ENCODE data around the gene SLC44A1.

DNA sequence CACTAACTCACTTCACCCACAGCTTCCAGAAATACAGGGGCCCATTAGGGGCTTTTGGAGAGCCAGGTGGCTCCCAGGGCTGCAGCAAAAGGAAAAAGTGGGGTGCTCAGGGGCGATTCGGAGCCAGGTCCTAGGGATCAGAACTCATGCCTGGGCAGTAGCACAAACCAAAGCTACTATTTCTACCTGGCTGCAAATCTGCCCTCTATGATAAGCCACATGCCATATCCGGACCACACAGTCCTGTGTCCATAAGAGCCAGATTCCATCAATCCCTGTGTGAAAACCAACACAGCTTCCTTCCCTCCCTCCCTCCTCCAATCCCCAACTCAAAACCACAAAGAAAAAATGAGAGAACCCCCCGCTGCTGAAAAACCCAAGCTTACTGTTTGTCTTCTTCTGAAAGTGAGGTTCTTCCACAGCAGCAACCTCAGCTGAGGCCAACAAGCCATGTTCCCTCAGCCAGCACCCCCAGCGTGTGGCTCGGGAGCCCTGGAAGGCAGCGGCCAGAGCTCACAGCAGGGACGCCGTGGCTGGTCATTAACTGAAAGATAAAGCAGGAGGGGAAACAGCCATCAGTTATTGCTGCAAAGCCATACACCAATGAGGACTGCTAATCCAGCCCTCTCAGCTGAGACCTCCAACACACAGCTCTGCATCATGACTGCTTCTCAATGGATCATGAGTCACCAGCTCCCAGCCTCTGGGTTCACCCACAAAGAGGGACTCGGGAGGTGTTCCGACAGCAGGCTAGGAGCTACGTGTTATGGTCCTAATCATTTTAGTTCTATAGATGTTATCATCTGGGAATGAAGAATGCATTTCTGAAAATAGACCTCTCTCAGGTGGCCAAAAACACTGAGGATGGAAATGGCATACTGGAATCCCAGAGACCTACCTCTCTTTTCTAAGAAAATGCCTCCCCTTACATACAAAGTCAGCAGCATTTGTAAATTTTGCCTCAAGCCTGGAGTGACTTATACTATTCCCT is 24.4 kb downstream of the ABCA1 start:
- CAGE, long polyA plus RNA, result no peak
- RRBS, result no CpG with 5 or more reads among the region's 12 CpGs

DNA sequence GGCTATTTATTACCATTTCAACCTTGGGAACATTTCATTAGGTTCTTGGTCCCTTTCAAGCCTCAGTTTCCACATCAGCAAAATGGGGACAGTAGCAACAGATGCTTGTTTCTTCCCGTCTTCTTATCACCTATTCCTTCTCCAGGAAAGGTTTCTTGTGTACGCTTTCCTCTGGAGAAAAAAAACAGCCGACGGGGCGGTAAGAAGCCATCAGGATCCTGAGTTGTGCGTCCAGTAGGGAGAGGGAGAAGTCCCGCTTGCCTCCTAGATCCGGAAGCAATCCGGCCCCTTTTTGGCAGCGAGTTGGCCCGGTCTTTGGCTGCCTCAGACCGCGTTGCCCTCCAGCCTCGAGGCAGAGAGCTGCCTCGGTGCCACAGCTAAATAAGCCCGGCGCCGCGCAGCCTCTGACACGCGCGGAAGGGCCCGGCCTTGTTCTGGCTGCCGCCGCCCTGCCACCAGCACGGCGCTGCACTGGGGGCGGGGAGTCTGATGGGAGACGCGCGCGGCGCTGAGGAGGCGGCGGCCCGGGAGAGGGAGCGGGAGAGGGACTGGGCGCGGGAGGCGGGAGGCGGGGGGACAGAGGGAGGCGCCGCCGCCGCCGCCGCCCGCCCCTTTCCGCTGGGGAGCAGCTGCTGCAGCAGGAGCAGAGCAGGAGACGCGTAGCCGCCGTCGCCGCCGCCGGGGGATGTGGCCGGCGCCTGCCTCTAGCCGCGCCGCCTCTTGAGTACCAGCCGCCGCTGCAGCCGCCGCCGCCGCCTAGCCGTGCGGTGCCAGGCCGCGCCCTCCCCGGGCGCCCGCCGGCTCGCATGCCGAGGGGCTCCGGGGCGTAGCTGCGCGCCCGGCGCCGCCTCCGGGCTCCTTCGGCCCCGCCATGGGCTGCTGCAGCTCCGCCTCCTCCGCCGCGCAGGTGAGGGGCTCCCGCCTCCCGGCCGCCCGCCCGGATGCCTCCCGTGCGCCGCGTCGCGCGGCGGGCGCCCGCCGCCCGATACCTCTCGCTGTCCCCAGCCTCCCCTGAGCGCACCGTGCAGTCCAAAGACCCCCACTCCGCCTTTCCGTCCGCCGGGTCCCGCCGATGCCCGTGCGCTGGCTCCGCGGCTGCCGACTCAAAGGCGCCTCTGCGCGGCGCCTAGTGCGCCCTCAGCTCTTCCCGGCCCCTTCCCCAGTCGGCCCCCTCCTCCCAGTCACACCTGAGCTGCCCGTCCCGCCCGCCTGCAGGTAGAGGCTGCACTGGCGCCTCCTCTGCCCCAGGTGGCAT is at the start of gene SLC44A1:
Gene SLC44A1, plus strand, starts transcription at position 654 of the 1,255 bp plus-strand sequence.
- CAGE, long polyA plus RNA, result no peak
- RRBS, result 1% methylated on average over 53 of the region's 134 CpGs

DNA sequence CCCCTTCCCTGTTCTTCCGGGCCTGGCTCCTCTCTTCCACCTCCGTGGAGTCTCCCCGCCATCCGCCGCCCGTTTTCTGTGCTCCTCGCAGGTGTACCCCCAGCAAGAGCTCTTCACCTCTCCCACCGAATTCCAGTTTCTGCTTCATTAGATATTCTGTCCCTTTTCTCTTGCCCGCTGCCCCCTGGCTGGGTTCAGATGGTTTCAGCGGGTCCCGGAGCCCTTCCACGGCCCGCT is 720 bp downstream of the SLC44A1 start:
- CAGE, long polyA plus RNA, result no peak
- RRBS, result under 1% methylated on average over 3 of the region's 13 CpGs

DNA sequence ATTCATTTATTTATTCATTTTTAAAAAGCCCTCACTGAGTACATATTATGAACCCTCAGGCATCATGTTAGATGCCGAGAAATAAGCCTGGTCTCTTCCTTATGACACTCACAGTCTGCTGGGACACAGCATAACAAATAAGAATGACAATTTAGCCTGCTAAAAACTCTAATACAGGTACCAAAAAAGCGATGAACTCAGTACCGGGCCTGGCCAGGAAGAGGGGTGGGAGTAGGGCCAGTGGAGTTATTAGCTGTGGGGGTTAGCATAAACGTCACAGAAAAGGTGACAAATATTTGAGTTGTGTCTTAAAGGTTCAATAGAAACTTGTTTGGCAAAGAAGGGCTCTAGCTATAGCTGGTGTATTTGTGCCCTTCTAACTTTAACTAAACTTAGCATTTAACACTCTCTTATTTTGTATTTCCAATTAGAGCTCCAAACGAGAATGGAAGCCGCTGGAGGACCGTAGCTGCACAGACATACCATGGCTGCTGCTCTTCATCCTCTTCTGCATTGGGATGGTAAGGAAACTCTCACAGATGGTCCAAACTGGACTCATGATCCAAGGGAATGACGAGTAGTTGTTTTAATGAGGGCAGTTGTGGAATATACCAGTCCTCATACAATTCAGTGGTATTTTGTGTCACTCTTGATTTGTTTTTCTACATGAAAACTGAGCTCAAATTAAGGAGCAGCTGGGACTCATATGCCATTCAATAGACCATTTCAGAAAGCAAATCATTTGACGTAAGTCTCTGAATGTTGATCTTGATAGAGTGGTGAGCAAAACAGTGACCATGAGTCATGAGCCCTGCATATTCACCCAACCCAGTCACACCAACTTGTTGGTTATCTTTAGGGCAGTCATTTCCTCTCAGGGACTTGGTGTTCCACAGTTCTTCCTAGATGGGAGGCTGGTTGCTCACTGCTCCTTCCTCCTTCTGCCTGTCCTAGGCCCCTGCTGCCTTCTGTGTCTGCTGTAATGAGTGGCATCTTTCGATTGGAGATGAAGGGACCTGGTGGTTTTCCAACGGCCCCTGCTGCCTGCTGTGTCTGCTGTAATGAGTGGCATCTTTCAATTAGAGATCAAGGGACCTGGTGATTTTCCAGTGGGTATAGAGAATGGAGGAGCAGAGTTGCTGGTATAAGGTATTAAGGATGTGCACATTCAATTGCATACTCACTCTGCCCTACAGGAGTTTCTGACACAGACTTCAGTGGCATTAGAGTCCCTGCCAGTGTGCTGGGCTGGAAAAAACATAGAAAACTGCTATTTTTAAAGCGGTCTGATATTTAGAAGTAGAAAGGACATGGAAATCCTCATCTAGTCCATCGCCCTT is 54.8 kb downstream of the SLC44A1 start:
- CAGE, long polyA plus RNA, result no peak
- RRBS, result no CpG with 5 or more reads among the region's 13 CpGs

GRCh38 chr9:105302539-105303082 is 58.2 kb downstream of the SLC44A1 start:
- CAGE, long polyA plus RNA, result no peak
- RRBS, result no CpG with 5 or more reads among the region's 5 CpGs

DNA sequence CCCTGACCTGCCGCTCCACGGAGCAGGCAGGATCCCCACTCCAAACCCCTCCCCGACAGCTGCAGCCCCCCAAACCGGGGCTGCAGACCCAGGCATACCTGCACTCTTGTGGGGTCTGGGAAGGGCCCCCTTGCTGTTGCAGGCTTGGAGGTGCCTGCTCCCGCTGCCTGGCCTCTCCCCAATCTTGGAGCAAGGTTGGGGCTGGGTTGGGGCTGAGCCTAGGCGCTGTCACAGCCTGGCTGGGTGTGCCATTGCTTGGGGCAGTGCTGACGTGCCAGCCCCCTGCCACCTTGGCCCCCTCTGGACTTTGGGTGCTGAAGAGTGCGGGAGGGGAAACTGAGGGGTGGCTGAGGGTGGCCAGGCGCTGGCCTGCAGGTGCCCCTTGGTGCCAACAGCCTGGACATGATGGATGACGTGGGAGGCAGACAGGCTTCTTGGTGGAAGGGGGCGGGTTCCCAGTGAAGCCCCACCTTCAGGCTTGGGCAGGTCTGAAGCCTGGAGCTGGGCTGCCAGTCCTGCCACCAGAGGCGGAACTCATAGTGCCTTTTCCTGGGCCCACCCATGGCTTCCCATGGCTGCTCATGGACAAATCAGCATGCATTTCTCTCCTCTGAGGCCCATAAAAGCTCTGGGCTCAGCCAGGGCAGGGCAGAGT is 19.0 kb downstream of the TMEM38B start:
- CAGE, long polyA plus RNA, result no peak
- RRBS, result no CpG with 5 or more reads among the region's 12 CpGs

- CAGE, long polyA plus RNA, result no peak
- RRBS, result no CpG with 5 or more reads among the region's 5 CpGs
Measured at GRCh38 chr9:105930037-105930778, 235.9 kb downstream of the TMEM38B start.

- CAGE, long polyA plus RNA, result no peak
- RRBS, result no CpG with 5 or more reads among the region's 11 CpGs
Measured at GRCh38 chr9:106755563-106756383, 107.2 kb upstream of the ZNF462 start.

GRCh38 chr9:106797250-106797698 is 65.7 kb upstream of the ZNF462 start:
- CAGE, long polyA plus RNA, result no peak
- RRBS, result no CpG with 5 or more reads among the region's 2 CpGs

GRCh38 chr9:106829363-106829680 is 33.6 kb upstream of the ZNF462 start:
- CAGE, long polyA plus RNA, result no peak
- RRBS, result no CpG with 5 or more reads among the region's 2 CpGs

DNA sequence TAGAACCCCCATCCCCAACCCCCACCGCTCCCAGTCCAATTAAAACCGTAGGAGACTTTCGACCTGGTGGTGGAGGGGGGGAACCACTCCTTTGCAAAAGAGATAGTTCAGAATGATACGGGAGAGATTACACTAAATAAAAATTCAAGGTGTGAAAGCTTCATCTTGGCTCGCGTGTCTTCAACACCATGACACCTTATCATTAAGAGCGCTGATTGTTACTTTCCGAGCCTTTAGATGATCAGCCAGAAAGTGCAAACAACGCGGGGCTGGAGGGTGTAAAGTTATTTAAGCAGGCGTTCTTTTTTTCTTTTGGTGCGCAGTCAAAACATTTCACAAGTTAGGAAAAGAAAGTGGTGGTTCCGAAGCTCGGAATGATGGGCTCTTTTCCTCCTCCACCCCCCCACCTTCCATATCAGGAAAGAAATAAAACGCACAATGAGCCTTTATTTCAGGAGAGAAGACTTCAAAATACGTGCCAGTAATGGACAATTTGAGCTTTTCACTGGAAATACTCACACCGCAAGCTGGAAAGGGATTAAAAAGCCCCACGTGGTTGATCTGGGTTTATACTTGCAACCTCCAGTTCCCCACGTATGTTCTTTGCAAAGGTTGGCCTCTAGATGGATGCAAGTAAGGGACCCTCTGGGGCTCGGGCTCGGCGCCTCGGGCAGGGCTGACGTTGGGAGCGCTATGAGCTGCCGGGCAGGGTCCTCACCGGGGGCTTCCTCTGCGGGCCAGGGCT is 1.1 kb upstream of the ZNF462 start:
- CAGE, long polyA plus RNA, result no peak
- RRBS, result no CpG with 5 or more reads among the region's 28 CpGs

- CAGE, long polyA plus RNA, result no peak
- RRBS, result no CpG with 5 or more reads among the region's 3 CpGs
Measured at GRCh38 chr9:107172604-107173097, 110.4 kb upstream of the RAD23B start.

DNA sequence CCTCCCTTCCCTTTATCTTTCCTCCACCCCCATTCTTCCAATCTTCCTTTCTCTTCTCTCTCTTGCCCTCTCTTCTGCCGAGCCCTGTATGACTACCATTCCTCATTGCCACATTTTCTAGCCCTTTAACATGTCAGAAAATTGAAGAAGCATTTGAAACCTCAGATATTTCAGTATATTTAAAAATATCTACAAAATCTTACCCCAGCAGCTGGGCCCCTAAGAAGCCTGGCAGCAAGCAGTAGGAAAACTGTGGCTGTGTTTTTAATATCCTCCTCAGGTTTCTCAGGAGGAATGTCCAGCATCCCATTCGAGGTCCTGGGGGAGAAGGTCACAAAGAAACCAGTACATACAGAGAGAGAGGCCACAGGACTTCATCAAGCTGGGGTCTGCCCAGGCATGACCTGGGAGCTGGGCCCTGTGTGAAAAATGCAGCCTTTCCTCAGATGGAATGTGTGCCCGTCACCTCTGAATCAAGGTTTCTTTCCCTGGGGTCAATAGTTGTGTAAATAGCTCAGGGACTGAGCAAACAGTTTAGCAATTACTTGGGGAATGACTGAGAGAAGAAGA is 34.1 kb upstream of the RAD23B start:
- CAGE, long polyA plus RNA, result no peak
- RRBS, result no CpG with 5 or more reads among the region's 3 CpGs

GRCh38 chr9:107269623-107270118 is 13.4 kb upstream of the RAD23B start:
- CAGE, long polyA plus RNA, result no peak
- RRBS, result no CpG with 5 or more reads among the region's 4 CpGs

- CAGE, long polyA plus RNA, result no peak
- RRBS, result no CpG with 5 or more reads among the region's 1 CpG
Measured at GRCh38 chr9:107329700-107329984, 46.6 kb downstream of the RAD23B start.

DNA sequence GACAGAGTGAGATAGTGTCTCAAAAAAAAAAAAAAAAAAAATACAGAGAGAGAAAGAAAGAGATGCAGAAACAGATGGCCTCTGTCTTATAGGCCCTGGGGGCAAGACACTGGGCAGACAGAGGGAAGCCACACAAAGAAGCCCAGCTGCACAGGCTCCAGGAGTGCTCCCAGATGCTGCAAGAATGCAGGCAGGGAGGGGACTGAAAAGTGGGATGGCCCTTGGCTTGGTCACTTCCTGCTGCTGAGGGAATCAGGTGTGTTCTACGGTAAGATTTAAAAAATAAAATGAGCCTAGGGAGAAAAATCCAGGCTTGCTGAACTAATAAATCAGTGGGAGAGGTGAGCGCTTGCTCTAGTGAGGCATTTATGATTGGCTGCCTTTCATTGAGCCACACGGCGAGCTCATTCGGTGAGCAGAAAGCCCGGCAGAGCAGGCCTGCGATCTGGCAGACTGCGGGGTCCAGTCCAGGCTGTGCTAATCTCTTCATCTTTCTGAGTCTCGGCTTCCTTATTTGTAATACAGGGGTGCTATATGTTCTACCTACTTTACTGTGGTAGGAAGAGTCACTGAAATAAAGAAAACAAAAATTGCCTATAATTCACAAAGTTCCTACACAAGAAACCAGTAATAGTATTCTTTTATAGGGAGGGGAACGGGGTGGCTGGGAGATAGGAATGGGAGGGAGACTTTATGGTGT is 80.6 kb downstream of the RAD23B start:
- CAGE, long polyA plus RNA, result no peak
- RRBS, result no CpG with 5 or more reads among the region's 10 CpGs

GRCh38 chr9:107615276-107615603 is 125.7 kb upstream of the KLF4 start:
- CAGE, long polyA plus RNA, result no peak
- RRBS, result no CpG with 5 or more reads among the region's 1 CpG

GRCh38 chr9:107819736-107820320 is 330.3 kb upstream of the KLF4 start:
- CAGE, long polyA plus RNA, result no peak
- RRBS, result no CpG with 5 or more reads among the region's 10 CpGs

DNA sequence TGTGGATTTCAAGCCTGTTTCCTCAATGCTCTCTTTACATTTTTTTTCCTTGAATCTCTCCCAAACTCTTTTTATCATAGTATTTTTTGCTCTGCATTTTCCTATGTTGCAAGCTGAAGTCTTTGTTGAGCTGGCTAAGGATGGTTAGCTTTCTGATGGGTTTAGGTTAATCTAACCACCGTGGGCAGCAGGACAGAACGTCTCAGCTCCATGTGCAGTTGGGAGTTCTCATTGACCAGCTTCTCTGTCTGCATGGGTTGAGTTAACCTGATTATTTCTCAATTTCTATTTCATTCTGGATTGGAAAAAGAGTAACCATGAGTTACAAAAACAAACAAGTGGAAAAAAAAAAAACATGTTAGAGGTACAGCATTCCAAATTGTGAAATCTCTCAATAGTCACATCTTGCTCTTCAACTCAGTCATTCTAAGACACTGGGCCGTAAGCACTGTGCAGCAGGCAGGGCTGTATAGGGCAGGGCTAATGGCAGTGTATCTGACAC is 343.7 kb upstream of the KLF4 start:
- CAGE, long polyA plus RNA, result no peak
- RRBS, result no CpG with 5 or more reads among the region's 3 CpGs

DNA sequence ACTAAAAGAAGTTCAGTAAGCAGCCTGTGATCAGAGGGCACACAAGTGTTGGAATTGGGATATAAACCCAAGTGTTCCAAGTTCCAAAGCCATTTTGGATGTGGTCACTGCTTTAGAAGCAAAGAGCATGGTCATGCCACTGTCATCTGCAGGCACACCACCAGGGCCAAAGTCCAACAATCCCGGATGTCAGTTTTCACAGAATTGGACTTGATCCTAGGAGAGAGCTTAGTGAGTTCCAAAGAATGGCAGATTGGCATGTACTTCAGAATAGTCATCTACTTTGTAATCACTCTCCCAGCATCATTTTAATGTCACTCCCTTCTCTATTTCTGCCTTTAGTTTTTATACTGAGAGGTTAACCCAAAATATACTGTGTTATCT is 388.1 kb downstream of the ACTL7B start:
- CAGE, long polyA plus RNA, result no peak
- RRBS, result no CpG with 5 or more reads among the region's 1 CpG

Measured in BJ (cell line).